ENCODE measurements around a stretch of chr12.

DNA sequence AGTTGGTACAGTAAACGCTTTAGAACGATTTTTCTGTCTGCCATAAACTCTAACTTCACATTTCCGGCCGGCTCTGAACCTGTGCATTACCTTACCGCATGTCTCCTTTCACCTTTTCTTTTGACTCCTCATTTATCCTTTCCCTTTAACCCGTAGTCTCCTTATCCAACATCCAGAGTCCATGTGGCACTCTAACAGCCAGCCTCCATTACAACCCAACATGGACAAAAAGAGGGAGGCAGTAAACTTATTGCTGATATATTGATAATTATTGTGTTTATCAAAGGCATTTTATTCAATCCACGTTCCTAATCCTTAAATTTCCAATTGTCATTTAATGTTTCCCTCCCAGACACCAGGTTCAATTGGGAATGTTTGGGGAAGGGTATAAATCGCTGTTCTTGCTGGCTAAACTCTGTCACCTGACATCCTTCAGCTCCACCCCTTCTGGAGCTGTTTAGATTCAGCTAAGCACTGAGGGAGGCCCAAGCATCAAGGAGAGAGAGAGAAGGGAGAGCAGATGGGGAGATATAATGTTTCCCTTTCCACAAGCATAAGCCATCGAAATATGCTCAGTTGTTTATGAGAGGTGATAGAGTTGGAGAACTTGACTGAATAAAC, 2.0 kb downstream of the ABCC9 start:
- PRO-cap, result no peak
- RAMPAGE, long total RNA, result no peak

GRCh38 chr12:21941585-21942705, 719 bp upstream of the ABCC9 start:
- PRO-cap, result no peak
- RAMPAGE, long total RNA, result no peak

DNA sequence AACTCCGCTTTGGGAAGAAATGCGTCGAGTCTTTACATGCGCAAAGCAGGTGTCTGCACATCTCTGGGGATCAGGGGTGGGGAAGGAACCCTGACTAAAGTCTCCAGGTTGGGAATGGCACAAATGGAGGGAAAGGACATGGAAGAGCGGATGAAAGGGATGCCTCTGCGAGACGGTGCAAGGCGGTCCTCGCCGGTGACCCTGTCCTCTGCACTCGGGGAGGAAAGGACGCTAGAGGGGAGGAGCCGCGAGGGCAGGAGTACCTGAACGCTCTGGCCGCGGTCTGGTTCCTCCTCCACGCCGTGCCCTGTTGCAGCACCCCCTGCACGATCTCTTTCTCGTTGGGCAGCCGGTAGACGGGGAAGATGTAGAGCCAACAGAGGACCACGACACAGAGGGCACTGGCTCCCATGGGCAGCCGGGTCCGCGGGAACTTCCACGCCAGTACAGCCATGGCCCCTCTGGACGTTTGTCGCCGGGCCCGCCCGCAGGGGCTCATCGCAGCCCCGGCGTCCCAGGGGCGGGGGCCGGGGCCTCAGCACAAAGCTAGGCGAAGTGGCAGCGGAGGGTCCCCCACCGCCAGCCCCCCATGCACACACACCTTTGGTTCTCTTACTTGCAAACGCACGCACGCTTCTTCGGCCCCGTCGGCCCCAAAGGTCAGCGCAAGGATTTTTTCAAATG, 631 bp downstream of the ST8SIA1 start:
- PRO-cap, result no peak
- RAMPAGE, long total RNA, result no peak

- PRO-cap, result no peak
- RAMPAGE, long total RNA, result no peak
Measured at GRCh38 chr12:22409135-22409444, 74.6 kb upstream of the ST8SIA1 start.

DNA sequence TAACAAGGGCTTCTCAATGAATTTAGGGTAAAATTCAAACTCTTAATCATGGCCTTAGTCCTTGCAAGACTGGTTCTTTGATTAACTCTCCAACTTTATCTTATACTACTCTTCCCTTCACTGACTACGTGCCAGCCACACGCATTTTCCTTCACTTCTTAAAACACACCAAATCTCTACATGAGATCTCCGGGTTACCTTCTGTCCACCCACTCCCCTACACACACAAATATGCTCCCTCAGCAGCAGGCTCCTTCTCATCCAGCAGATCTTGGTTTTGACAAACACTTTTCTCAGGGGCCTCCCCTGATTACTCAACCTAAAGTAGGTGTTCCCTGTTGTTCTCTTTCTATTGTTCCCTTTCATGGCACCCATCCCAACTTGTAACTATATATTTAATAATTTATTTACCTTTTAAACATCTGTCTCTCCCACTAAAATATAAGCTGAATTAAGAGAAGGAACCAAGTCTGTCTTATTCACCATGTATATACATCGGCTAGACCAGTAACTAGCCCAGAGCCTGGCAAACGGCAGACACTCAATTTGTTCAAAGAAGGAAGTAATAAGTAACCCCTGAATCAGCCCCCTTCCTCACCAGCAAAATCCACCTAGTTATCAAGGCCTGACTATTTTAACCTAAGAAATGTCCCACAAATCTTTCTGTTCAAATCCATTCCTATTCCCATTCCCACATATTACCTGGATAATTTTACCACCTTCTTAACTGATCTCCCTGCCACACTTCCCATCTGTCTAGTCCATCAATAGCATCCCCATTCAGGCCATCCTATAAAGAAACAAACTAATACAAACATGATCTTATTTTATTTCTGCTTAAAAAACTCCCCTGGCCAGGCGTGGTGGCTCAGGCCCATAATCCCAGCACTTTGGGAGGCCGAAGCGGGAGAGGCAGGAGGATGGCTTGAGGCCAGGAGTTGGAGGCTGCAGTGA, 2.7 kb downstream of the C2CD5 start:
- PRO-cap, result no peak
- RAMPAGE, long total RNA, result no peak

- PRO-cap, result no peak
- RAMPAGE, long total RNA, result no peak
Measured at GRCh38 chr12:22626397-22626880, 1.5 kb downstream of the ETNK1 start.

GRCh38 chr12:24038006-24038769, 88.7 kb upstream of the SOX5 start:
- PRO-cap, result no peak
- RAMPAGE, long total RNA, result no peak

DNA sequence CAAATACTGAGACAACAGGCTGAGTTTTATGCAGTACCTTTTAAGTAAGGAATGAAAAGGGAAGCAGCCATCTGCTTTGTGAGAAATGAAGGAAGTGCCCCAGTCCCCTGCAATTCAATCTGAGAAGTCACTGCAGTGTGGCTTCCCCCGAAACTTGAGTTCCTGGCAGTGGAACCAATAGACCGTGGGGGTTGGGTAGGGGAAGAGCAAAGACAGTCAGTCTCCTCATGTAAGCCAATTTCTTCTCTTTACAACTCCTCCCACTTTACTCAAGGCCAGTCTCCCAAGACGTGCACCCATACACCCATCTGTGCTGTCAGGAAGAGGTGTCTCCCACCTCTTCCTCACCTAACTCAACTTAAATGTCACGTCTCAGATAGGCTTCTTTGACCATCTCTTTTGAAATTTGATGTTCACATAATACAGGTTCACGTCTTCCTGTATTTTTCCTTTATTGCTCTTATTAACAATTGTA, 206.5 kb downstream of the BCAT1 start:
- PRO-cap, result no peak
- RAMPAGE, long total RNA, result no peak

GRCh38 chr12:25054144-25054483, 1.6 kb downstream of the IRAG2 start:
- PRO-cap, result no peak
- RAMPAGE, long total RNA, result no peak

DNA sequence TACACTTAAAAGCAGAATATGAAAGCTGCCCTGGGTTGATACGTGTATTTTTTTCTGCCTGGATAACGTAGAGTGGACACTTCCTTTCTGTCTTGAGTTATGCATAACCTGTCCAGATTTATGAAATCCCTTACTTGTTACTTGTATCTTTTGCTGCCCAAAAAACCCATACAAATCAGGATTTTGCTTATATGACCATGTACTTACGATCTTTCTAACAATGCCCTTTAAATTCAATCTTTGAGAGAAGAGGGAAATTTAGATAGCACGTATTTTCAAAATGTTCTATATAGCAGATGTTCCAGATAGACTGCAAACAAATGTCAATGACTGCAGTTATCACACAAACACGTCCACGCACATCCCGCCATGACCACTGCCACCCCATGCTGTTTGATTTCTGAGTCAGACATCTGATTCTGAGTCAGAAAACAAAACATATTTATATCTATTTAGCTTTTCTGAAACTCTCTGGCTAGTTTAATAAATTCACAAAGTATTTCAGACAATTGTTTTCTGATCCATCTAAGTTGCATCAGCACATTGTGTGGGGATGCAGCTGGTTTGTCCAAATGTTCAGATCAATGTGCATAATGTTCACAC, 2.2 kb downstream of the IRAG2 start:
- PRO-cap, result bidirectional peak, plus-strand start at position 356 of the sequence, minus-strand start at position 397 of the sequence
- RAMPAGE, long total RNA, result no peak

DNA sequence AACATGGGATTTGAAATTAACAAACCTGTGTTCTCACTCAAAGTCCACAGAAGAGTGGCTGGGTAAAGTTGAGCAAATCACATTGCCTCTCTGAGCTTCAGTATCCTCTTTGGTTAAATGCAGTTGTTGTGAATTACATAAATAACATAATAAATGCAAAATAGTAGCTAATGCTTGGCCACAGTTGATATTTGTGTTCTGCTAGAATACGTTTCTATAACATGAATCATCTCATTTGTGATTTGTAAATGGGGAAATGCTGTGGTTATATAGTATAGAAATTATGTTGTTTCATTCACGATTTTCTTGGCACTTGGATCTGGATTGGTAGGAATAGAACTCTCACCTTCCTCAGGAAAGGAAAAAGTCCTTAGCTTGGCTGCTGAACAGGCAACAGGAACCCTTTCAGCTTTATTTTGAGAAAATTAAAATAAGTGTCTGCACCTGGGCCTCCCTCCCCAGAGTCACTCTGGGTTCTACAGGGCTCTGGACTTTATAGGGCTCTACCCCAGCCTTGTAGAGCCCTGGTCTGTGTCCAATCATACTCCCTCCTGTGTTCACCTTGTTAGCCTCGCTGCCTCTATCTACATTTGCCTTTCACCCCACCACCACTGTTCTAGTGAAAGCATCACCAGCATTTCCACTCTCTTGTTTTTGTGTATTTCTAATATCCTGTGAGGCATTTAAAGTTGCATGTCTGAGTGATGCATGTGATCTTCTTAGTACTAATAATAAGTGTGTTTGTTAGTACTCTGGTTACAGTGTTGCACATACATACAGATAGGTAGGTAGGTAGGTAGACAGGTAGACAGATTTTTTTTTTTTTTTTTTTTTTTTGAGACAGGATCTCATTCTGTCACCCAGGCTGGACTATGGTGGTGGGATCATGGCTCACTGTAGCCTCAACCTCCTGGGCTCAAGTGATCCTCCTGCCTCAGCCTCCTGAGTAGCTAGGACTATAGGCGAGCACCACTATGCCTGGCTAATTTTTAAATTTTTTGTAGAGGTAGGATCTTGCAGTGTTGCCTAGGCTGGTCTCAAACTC, 4.3 kb downstream of the IRAG2 start:
- PRO-cap, result no peak
- RAMPAGE, long total RNA, result no peak

DNA sequence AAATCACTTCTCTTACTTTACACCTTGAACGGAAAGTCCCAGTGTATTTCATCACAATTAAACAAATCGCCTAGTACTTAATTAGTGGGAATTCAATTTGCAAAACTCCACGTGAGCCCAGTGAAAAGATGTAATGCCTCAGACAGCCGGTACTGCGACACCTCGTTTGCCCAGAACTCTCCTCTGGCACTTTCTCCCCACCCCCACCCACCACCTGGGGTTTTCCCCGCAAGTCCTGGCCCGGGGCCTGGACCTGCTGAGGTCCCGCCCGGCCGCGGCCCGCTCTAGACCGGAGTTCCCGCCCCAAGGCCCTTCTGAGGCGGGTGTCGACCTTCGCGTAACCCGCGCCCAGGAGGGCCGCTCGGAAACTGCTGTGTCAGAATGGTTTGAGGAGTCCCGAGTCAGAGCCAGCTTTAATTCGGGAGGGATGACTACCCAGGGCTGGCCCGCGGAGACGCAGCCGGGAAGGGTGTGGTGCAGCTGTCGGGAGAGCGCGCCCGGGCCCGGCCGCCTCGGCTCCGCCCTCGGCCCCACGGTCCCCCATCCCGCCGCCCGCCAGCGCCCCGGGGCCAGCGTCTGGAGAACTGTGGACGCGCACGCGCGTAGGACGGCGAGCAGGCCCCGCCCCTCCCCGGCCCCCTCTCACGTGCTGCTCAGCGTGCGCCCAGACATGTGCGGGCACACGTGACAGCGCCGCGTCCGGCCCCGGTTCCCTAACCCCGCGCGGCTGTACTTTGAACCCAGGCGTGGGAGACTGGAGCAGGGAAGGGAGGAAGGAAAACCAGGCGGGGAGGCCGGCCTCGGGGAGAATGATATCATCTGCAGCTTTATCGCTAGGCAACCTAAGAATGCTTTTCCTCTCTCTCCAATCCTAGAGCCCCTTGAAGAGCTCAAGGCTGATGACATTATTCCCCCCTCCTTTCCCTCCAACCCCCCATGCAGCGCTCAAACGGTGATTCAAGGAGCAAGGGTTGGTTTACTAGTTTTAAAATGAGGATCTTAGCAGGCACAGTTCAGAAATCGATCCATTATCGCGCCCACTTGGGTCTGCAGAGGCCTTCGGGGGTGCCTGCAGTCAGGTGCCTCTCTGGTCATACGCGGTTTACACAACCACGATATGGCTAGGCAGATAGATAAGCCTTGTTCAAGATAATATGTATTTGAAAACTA, 10.6 kb downstream of the BHLHE41 start:
- PRO-cap, result no peak
- RAMPAGE, long total RNA, result no peak

DNA sequence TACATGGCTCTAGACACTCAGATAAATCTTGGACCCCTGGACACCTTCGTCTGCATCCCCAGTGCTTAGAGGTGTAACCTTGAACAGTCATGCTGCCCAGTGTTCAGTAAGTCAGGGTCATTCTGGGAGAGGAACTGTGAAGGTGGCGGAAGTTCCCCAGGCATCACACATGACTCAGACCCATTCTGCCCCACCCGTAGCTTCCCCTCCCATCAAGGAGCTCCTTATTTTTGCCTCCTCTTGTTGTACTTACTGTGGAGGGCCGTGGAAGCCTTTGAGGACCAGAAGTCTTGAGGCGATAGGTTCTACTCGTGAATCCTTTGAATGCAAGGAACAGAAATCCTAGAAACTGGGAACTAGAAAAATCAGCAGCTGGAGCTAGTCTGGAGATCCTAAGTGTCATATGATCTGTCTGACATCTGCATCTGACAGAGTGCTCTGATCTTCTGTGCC, 18.0 kb upstream of the SSPN start:
- PRO-cap, result no peak
- RAMPAGE, long total RNA, result no peak

- PRO-cap, result no peak
- RAMPAGE, long total RNA, result no peak
Measured at GRCh38 chr12:26196313-26196831, 999 bp downstream of the SSPN start.

DNA sequence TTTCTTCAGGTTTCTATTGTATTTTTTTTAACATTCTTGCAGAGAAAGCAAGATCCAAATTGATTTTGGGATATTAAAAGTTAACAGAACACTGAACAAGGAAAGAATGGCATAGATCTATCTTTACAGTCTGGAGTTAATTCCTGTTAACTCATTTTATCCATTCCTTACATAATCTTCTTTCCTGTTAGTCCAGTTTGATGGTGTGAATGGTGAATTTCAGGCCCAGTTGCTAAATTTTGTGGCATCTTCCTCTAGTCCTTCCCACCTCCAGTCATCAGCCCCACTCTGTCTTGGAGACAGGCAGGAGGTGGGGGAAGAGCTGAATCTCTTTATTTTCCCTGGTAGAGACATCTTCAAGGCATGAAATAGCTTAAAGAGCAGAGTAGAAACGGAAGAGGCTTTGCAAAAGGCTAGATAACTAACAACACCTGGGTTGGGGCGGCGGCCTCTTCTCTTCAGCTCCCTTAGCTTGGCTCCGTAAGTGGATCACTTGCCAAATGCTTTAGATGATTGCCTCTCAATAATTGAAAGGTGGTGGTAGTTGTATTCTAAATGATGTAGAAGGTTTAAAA, 35.9 kb downstream of the SSPN start:
- PRO-cap, result no peak
- RAMPAGE, long total RNA, result no peak

- PRO-cap, result no peak
- RAMPAGE, long total RNA, result no peak
Measured at GRCh38 chr12:26268761-26269260, 73.4 kb downstream of the SSPN start.

GRCh38 chr12:26271732-26272375, 76.5 kb downstream of the SSPN start:
- PRO-cap, result no peak
- RAMPAGE, long total RNA, result no peak

GRCh38 chr12:26289977-26290362, 94.6 kb downstream of the SSPN start:
- PRO-cap, result no peak
- RAMPAGE, long total RNA, result no peak

DNA sequence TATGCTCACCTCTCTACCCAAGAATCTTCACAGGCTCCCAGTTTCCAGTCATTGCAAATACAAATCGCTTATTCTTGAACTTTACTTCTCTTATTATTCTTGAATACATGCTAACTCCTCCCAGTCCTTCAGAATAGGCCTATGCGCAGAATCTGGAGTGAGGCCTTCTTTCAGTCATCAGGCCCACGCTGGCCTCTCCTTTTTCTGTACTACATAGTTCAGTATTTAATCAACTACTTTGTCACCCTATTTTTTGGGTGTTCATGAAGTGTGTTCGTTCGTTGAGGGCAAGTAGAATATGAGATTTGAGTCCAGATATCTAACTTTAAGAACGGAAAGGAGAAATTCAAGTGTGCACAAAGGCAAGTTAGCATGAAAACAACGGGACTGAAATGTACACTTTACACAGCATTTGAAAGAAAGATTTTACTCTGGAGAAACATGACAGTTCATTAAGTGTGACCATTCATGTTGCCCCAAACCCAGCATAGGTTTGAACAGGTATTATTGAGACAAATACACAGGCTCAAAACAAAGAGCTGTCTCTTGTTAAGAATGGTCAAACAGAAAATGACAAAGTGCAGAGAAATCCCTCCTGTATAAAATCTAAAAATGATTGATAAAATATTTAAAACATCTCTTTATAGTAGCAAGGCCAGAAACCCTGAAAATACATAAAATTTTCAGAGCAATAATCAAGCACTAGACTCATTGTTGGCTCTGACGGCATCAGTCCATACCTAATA, 220.0 kb downstream of the ITPR2 start:
- PRO-cap, result no peak
- RAMPAGE, long total RNA, result no peak

- PRO-cap, result no peak
- RAMPAGE, long total RNA, result no peak
Measured at GRCh38 chr12:26626316-26626945, 206.6 kb downstream of the ITPR2 start.

Data from Karpas-422 (cell line).